ENCODE results near the genes CGNL1 and POLR2M.

GRCh38 chr15:57376085-57376617, at the start of gene CGNL1:
Gene CGNL1 (plus strand): TSS chr15:57376505.
- PRO-cap, result no peak

GRCh38 chr15:57453613-57454245, 77.4 kb downstream of the CGNL1 start:
- PRO-cap, result no peak

- PRO-cap, result no peak
These were observed 10.9 kb upstream of the MYZAP start for GRCh38 chr15:57580853-57581075.

- PRO-cap, result bidirectional peak, plus-strand start at chr15:57706733, minus-strand start at chr15:57706562; bidirectional peak, plus-strand start at chr15:57707070, minus-strand start at chr15:57706957; unidirectional peak, minus-strand start at chr15:57707149
These were observed at the start of gene POLR2M for GRCh38 chr15:57706285-57707621. Gene POLR2M (plus strand): TSS chr15:57706714.

GRCh38 chr15:57823255-57823907, 116.9 kb downstream of the POLR2M start:
- PRO-cap, result no peak

DNA sequence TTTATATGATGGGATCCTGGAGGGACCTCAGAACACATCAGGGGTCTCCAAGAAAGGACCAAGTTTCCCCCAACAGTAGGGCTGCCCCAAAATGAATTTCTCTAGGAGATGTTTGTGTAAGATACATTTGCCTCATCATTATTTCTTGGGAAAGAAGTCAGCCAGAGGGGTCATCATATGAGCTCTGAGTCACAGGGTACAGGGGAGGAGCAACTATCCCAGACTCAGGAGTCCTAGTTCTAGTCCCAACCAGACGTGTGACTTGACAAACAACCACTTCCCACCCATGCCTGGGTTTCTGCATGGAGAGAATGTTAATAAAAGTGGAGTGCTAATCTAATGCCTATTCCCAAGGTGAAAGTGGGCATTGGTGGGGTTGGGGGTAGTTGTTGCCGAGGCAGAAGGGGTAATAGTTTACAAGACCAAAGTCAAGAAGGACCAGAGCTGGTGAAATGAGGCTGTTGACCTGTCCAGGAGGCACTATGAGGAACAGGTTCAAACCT, 144.1 kb downstream of the ALDH1A2 start:
- PRO-cap, result no peak

DNA sequence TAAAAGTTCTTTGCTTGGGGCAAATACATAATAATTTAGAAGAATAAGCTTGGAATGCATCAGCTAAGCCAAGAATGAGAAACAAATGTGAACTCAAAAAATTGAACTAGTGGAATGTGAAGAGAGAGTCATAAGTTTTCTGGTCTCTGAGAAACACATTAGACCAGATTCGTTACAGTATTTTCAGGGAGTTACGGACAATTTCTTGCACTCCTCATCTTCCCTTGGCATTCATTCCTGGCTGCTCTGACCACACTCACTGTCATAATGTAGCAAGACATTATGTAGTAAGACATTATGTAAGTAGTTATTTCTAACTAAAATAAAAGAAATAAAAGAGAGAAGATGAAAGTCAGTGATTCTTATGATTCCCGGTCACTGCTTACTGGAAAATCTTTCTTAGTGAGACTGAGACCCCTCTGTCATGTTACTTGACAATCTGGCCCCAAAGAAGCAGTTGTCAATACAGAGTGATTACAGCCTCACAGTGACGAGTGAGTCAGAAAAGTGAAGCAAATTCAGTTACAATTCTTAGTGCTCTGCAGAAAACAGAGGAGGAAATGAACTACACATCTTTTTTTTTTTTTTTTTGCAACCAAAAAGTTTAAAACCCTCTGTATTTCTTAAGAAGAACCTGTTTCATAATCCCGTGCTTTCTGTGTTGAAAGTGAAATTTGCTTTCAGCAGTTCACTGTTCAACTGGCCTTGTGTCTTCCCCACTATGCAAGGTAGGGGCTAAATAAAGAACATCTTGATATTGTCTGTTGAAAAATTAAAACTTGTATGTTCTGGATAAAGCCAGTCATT, 1.6 kb downstream of the AQP9 start:
- PRO-cap, result no peak

GRCh38 chr15:58274792-58275279, 136.7 kb downstream of the AQP9 start:
- PRO-cap, result no peak

- PRO-cap, result no peak
These were observed 141.4 kb downstream of the AQP9 start for GRCh38 chr15:58279562-58280001.

- PRO-cap, result no peak
These were observed 146.1 kb downstream of the AQP9 start for GRCh38 chr15:58284281-58284761.

GRCh38 chr15:58360569-58360768, 71.3 kb upstream of the LIPC start:
- PRO-cap, result no peak

DNA sequence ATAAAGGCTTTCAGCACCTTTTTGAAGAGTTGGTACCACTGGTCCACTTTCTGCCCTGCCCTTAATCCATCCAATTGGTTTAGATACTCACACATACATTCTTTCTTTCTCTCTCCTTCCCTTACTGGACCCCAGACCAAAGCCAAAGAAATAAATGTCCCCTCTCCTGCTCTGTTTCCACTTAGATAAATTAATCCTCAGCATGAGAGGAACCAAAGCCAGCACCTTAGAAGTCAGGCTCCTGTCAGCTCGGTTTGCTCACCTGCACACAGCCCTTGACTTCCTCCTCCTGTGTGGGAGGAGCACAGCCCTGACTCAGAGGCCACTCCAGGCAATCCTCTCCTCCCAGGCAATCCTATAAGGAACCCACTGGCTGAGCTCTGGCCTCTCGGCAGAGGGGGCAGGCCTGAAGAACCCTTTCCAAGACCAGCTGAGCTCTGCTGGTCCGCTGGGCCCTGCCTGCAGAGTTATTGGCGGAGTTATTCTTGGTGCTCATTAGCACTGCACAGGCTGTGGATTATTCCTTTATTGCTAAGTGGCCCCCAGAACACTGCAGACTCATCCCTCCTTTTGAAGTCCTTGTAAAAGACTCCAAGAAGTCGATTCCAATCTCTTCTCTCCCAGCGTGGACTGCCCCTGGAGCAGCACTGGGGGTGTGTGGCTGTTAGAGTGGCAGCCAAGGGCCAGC, 30.8 kb downstream of the LIPC start:
- PRO-cap, result no peak

GRCh38 chr15:58476772-58477111, 45.0 kb downstream of the LIPC start:
- PRO-cap, result no peak

DNA sequence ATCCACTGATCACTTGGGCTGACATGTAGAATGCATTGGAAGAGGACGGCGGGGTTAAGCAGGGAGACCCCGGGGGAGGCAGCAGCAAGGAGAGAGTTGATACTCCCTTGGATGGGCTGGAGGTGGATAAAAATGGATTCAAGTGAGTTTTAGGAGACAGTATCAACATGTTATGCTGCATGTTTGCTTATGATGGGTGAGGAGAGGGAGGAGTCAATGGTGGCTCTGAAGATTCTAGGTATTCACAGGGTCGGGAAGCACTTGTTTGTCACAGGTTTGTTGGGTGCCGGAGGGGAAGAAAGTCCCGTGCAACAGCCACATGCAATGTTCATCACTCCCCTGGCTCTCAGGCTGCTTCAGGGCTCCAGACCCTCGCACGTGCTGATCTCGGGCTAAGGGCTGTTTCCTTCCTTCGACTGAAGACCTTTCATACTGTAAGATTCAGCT, 53.4 kb downstream of the LIPC start:
- PRO-cap, result no peak

GRCh38 chr15:58628380-58629204, 120.9 kb downstream of the ADAM10 start:
- PRO-cap, result no peak

DNA sequence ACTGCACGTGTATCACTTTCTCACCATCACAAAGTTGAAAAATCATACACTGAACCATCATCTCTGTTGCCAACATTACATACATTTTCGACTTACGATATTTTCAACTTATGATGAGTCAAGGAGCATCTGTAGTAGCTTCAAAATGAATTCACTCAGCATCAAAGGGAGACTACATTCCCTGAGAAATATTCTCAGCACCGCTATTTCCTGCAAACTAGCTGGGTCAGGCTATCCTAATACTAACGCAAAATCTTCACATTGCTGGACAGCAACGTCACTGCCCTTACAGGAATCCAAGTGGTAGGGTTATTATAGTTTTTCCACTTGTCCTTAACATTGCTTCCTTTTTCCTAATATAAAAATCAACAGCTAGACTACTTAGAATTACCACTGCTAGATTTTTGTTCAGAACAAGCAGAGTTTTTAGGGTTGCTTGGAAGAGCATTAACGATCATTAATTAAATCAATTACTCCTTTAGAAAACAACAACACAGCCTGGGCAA, 7.1 kb downstream of the ADAM10 start:
- PRO-cap, result no peak

- PRO-cap, result no peak
These were observed 22.6 kb downstream of the MINDY2 start for GRCh38 chr15:58793684-58794051.

DNA sequence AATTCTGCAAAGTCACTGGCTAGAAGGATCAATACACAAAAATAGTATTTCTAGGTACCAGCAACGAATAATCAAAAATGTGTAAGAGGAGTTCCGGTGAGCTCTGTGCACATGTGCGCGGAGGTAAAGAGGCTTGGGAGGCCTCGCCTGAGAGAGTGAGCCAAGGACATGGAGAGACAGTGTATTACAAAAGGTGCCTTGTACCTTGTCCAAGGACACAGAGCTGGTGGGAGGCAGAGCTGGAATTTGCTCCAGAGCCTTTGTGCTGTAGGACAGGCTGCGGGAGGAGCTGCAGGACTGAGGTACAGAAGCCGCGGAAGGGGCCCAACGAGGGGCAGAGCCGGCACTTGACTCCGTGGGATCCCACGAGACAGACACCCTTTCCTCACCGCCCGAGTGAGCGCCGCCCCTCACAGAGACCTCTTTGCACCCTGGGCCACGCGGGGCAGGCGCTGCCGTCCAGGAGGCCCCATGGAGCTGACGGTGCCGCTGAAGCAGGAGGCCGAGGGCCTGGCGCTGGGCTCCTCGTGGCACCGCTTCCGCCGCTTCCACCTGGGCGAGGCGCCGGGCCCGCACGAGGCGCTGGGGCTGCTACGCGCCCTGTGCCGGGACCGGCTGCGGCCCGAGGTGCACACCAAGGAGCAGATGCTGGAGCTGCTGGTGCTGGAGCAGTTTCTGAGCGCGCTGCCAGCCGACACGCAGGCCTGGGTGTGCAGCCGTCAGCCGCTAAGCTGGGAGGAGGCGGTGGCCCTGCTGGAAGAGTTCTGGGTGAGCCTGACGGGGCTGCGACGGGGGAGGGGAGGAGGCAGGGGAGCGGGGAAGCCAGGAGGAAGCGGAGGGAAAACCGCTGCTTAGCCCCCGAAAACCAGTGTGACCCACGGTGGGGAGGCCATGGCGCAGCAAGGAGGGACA, 68.7 kb downstream of the SLTM start:
- PRO-cap, result no peak

GRCh38 chr15:58865447-58866093, 67.9 kb downstream of the SLTM start:
- PRO-cap, result no peak

DNA sequence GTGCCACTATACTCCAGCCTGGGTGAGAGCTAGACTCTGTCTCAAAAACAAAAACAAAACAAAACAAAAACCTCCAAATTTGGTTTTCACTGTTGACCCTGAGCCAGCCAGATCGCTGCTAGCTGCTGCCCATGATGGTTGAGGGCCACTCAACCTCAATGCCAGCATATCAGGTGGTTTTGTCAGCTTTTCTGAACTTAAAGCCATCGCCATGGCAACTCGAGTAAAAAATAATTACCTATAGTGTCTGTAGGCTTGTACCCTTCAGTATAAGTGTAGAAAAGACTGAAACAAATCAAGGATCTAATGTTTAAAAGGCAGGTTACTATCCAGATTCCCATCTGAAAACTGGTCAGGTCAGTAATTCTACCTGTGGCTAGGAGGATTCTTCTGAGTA, 55.6 kb downstream of the SLTM start:
- PRO-cap, result no peak